Mesenchymal stem cell of adipose (primary cell): ENCODE measurements around a stretch of chr6.

- CAGE, long polyA plus RNA, result no peak
Observed at GRCh38 chr6:16400012-16400815, 161.8 kb downstream of the GMPR start.

DNA sequence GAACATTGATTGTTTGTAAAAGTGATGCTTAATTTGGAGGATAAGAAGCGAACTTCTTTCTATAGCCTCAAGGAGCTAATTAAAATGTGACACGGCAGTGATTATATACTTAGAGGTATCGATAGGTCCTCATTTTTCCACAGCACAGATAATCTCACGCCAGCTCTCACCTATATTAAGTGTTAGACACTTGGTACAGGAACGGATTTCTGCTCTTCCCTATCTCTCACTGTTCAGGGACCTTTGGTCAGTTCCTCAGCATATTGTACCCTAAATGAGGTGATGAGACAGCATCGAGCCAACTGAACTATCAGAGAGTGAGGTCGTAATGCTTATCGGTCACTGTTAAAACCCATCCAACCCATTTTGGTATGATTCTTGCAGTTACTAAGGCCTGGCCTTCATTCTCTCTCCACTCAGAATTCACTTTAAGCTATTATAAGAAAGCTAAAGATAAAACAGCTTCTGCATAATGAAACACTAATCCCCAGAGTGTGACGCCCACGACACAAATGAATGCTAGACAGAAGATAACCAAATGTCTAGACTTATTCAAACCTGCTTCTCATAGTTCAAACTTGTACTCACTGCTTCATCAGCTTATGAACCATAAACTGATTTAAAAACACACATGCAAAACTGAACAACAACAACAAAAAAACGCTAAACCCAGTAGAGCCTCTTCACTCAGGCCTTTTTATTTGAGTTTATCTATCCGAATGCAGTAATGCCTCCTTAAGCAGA, 175.8 kb downstream of the GMPR start:
- CAGE, long polyA plus RNA, result no peak

GRCh38 chr6:16422133-16422602, 183.8 kb downstream of the GMPR start:
- CAGE, long polyA plus RNA, result no peak

GRCh38 chr6:16437900-16438365, 199.5 kb downstream of the GMPR start:
- CAGE, long polyA plus RNA, result no peak

GRCh38 chr6:16681537-16682035, 79.7 kb downstream of the ATXN1 start:
- CAGE, long polyA plus RNA, result no peak

- CAGE, long polyA plus RNA, result no peak
Observed at GRCh38 chr6:16685060-16685772, 76.0 kb downstream of the ATXN1 start.

DNA sequence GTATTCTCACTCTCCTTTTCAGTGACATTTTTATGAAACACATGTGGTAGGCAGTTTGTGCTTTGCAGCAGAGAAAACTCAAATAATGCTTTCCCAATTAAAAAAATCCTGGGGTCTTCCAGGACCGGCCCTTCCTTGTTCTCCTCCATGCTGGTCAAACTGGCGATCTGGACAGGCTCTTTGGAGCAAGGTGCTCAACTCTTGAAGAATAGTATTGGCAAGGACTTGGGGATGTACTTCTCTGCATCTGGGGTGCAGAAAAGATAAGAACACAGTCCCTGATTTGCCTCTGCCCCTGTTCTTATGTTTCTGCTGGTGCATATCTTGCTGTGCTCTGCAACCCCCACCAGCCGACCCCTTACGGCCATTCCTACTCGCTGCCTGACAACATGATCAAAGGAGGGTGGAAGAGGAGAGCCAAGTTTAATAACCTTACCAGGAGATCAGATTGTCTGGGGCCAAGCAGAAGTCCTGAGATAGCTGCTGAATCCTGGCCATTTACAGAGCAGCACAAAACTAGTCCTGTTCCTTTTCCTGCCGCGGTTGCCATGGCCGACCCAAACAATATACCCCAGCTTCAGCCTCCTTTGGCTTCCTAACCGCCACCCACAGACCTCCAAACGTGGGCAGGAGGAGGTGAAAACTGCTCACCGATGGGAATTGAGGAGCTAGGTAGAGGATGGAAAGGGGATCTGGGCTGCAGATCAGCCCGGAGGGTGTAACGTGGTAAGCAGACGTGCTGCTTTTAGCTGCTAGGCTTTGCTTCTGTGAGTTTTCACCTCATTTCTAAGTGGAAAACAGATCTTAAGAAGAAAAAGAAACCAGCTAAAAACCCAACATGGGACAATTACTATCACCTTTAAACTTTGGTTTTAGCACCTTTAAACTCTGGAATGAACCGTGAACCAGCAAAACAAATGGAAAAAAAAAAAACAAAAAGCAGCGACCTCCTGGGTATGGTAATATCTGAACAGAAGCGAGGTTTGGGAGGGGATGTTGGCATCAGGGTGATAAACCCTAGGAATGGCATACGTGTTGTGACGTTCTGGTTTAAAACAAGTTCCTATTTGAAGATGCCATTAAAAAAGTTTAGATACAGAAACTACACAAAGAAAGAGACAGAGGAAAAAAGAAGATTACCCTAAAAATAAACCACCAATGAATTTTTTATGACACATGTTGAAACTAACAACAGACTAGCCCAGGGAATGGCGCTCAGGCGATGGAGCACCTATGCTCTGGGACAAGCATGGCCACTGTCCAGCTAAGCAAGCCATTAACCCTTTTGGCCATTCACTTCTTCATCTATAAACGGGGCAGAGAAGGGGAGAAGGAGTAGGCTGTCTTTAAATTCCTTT, 60.7 kb downstream of the ATXN1 start:
- CAGE, long polyA plus RNA, result no peak

DNA sequence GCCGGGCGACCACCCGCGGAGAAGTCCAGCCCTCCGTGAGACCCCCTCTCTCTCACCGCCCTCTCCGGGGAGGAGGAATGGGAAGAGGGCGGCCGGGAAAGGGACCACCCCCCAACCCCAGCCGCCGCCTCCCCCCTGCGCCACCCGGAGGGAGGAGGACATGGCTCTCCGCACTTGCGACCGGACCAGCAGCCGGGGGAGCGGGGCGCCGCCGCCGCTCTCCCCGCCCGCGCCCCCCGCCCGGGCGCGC, 639 bp downstream of the ATXN1 start:
- CAGE, long polyA plus RNA, result no peak

DNA sequence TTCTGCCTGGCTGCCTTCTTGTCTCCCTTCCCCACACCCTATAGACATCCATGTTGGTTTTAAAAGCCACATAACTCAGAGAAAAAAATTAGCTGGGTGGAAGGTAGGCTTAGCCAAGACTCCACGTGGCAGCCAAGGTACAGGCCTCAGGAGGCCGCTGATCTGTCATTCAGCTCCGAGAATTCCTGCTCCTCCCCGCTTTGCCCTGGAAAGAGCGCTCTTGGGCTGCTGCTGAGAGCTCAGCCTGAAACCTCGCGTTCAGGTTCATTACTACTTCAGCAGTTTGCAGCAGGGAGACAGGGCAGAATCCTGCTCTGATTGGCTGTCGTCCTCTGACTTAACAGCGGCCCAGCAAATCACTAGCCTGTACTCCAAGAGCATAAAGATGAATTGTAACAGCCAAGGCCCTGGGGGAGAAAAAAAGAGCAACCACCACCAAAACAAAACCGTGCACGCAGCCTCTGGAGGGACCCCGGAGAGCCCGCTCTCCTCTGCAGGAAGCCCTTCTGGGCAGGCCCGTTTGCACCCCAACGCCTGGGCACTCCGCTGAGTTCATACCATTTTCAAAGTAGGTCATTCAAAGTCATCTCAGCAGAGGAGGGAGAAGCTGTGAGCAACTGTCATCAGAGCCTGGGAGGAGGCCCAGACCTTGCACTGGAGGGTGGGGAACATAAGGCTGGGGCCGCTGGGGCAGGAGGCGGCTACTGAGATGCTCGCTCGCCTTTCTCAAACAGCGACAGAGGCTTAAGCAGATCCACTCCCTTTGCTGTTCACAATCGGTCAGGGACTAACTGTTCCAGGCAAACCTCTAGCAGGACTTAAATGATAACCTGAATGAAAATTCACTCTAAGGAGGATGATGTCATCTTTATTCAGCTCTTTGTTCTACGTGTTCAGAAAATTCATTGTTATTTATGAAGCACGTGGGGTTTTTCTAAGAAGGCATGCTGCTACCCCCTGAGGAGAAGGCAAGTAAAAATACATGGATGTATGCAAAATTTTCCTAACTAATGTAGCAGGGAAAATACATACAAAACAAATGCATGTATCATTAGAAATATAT, 42.3 kb upstream of the ATXN1 start:
- CAGE, long polyA plus RNA, result no peak

DNA sequence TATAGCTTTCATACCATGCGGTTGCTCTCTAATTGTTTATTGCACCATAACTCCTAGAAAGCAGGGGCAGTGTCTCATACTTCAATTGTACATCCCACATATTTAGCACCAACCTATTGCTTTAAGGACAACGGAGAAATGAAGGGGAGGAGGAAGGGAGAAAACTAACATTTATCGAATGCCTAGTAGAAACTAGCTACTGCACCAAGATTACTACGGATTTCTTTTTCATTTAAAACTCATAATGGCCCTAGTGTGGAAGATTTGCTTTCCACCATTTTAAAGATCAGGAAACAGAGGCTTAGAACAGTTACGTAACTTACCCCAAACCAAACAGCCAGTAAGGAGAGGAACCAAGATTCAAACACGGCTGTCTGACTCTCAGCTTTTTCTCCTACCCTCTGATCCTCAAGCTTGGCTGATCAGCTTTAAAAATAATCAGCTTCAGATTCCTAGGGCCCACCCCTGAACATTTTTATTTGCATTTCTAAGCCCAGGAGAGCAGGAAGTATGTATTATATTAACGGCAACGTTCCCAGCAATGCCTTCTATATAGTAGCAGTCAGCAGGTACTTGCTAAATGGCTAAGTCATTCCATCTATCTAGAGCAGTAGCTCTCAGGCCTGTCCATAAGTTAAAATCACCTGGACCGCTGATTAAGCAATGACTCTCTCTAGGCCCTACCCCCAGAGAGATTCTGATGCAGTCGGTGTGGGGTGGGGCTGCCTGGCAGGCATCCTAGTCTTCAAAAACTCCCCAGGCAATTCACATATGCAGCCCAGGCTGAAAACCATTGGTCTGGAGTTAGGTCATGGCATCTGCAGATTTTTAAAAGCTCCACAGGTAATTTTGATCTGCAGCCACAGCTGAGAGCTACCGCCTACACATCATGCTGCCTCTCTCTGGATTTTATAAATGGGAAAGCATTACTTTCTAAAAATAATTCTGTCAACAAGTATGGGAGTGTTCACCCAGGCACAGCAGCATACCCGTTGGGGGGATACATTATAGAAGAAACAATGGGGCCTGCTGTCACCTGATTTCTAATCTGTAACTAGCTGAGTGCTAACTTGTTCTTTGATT, 43.7 kb upstream of the ATXN1 start:
- CAGE, long polyA plus RNA, result no peak

DNA sequence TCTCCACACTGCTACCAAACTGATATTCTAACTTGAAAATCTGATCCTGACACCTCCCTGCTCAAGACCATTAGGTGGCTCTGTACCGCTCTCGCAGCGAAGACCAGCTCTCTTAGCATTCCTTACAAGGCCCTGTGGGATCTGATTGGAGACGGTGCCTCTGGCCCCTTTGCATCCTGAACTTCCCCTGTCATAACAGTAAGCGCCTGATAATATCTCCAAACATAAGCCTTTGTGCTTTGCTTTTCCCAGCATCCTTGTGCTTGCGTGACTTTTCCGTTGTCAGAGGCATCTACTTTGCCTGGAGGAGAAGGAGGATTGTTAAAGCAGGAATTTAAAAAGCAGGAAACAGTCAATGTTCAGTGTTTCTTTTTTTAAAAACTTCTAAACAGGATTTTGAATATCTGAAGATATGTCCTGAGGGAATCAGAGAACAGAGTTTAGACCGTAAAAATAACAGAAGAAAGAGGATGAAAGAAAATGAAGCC, 89.3 kb upstream of the STMND1 start:
- CAGE, long polyA plus RNA, result no peak

- CAGE, long polyA plus RNA, result no peak
Observed at GRCh38 chr6:17794140-17794919, 87.6 kb upstream of the NUP153 start.

DNA sequence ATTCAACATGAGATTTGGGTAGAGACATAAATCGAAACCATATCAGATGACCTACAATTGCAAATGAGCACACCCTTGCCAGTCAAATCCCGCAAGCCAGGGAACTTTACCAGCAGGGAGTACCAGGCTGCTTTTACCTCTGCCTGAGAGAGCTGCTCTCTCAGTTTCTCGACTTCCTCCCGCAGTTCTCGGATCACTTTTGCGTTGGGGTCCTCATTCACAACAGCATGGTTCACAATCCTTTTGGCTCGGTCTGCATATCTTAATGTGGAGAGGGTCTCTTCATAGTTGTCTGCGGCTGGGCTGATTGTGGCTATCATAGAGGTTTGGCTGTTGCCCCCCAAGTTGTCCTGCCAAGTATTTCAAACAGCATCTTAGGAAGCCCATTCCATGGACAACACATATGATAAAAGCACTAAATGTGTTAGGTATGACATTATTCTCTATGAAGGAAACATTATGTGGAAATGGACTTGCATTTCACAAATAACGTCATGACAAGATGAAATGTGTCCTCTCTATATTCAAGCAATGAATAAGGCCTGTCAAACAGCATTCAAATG, 130.1 kb upstream of the NUP153 start:
- CAGE, long polyA plus RNA, result no peak

DNA sequence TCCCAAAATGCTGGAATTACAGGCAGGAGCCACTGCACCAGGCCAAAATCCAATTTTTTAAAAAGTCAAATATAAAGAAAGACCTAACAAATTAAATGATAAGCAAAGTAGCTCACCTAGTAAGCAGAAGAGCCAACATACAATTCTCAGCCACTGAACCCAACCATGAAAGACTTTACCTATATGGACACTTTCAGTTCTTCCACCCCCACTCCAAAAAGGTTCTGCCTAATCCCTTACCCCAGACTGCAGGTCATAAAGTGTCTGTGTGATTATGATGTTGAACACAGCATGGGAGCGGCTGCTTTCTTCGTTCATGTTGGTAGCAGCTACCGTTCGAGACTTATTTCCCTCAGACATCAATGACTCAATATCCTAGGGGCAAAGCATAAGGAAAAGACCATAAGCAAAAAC, 137.3 kb downstream of the KIF13A start:
- CAGE, long polyA plus RNA, result no peak

DNA sequence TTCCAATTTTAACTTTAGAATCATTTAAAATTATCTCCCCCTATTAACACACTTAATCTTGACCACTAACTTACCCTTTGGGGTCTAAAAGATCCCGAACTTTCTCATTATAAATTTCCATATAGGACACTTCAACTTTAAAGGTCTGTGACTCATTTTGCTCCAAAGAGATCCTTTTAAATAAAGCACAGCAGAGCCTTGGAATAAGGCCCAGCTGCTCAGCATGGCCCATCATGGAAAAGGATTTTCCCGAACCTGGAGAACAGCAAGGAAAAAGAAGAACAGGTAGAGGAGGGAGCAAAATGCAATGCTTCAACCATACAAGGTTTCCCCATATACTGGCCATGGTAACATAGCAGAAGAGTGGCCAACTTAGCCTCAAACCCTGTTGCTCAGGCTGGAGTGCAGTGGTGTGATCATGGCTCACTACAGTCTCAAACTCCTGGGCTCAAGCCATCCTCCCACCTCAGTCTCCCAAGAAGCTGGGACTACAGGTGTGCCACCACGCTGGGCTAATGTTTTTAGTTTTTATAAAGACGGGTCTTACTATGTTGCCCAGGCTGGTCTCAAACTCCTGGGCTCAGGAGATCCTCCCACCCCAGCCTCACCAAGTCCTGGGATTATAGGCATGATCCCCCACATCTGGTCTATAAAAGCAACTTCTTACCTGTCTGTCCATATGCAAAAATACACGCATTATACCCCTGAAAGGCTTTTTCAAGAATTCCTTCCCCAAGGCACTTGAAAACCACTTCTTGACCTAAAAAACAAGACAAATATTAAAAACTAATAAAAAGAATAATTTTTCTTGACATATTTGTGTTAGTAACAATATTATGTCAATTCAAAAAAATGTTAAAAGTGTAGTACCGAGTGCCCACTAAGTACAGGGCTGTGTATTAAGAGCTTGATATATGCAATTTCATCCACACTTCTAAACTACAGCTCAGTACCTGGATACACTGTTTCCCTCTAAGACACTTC, 131.8 kb downstream of the KIF13A start:
- CAGE, long polyA plus RNA, result no peak

DNA sequence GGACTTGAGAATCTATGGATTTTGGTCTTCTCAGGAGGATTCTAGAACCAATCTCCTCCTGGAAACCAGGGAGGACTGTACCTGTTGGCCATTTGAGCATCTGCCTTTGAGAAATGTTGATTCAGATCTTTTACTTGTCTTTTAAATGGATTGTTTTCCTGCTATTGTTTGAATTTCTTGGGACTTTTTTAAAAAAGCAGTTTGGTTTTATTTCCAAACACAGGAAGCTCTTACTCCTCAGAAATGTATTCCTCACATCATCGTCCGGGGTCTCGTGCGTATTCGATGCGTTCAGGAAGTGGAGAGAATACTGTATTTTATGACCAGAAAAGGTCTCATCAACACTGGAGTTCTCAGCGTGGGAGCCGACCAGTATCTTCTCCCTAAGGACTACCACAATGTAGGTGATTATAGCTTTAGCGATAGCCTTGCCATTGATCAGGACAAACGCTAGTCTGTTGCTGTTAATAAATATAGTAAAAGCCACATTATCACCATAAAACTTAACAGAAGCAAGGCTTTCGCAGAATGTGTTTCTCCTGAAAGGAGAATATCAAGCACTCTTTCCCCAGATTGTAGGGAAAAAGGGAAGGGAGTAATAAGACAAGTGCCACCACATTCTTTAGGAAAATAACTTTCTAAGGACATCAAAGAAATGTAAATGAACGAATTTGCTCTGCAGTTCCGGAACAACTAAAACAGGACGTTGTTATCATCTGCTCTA, 41.8 kb downstream of the KDM1B start:
- CAGE, long polyA plus RNA, result no peak

- CAGE, long polyA plus RNA, result no peak
Observed at GRCh38 chr6:18207099-18207816, 52.0 kb downstream of the KDM1B start.

GRCh38 chr6:18249560-18249939, 14.8 kb downstream of the DEK start:
- CAGE, long polyA plus RNA, result no peak

DNA sequence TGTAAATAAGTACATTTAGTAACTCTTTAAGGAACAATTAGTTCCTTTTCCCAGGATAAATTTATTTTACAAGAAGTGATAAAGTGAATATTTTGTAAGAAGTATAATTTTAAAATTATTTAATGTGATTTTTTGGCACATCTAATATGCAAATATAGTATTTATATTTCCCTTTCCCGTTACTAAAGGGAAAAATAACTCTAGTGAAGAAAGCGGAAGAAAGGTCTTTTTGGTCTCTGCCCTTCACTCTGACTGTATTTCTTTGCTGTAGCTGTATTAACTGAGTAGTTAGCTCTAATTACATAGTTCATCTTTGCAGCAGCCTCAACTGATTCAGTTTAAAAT, 57.4 kb upstream of the RNF144B start:
- CAGE, long polyA plus RNA, result no peak

- CAGE, long polyA plus RNA, result no peak
Observed at GRCh38 chr6:19690947-19692248, 145.8 kb upstream of the ID4 start.